Camera-type eye (tissue), 1 donor: ENCODE measurements around a stretch of chr1.

GRCh38 chr1:56523652-56523999, 55.7 kb downstream of the PLPP3 start:
- RAMPAGE, long total RNA, result no peak

GRCh38 chr1:56563424-56564046, 15.8 kb downstream of the PLPP3 start:
- RAMPAGE, long total RNA, result no peak

- RAMPAGE, long total RNA, result no peak
Measured at GRCh38 chr1:56577241-56577604, 2.1 kb downstream of the PLPP3 start.

GRCh38 chr1:56644496-56644920, 606 bp upstream of the PRKAA2 start:
- RAMPAGE, long total RNA, result no peak

- RAMPAGE, long total RNA, result no peak
Measured at GRCh38 chr1:56897579-56898635, 43.3 kb downstream of the C8A start.

DNA sequence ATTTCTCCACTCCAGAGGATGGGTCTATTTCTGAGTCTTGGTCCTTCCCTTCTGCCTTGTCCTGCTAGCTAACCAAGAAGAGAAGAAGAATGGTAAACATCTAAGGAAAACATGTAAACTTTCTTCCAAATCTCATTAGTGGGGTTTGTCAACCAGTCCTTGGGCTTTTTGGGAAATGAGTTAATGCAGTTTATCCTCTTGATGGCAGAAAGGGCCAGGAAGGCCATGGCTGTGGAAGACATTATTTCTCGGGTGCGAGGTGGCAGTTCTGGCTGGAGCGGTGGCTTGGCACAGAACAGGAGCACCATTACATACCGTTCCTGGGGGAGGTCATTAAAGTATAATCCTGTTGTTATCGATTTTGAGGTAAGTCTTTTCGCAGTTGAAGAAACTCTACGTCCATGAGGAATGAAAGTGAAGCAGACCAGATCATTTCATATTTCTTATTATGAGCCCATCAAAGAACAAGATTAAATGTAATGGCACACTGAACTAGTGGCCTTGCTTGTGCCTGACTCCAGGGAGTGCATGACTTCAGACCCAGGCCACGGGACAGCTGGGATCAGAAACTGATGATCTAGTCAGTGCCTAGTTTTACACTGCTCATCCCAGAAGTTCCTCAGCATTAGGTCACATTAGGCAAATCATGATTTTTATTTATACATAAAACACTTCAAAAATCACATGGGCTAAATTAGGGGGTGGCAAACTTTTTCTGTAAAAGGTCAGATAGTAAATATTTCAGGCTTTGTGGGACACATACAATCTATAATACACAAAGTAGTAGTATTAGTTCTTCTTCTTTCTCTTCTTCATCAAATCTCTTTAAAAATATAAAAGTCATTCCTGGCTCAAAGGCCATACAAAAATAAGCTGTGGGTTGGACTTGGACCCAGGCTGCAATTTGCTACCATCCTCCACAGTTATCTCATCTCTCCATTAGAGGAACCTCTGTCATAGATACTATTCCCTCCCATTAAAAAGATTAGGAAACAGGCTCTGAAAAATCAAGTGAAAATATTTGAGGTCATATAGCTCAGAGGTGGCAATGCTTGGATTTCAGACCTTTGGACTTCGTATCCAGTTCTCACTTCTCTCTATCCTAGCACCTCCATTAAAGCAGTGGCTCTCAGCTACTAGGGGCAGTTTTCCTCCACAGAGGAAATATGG, 53.5 kb downstream of the C8A start:
- RAMPAGE, long total RNA, result no peak

- RAMPAGE, long total RNA, result no peak
Measured at GRCh38 chr1:57090049-57090323, 124.2 kb upstream of the C8B start.

DNA sequence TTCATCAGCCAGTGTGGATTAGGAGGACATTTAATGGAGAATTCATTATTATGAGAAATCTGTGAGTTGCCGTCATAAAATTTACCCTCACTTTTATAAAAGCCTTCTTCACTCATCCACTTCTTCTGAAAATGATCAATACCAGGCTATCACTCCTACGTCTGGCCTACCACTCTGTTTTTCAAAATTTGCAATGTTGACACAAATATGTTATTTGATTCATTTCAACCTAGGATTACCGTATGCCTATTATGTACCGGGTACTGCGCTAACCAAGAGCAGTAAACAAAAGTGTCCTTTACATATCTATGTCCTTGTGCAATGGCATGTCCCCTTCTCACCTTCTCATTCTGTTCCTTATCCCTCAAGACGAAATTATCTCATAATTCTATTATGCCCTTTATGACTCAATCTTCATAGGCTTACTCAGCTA, 392.8 kb upstream of the DAB1 start:
- RAMPAGE, long total RNA, result no peak

- RAMPAGE, long total RNA, result no peak
Measured at GRCh38 chr1:58282565-58282944, 264.0 kb downstream of the OMA1 start.

GRCh38 chr1:58545634-58545776, 1.0 kb downstream of the OMA1 start:
- RAMPAGE, long total RNA, result no peak

- RAMPAGE, long total RNA, result no peak
Measured at GRCh38 chr1:58718157-58718550, 18.3 kb upstream of the MYSM1 start.

DNA sequence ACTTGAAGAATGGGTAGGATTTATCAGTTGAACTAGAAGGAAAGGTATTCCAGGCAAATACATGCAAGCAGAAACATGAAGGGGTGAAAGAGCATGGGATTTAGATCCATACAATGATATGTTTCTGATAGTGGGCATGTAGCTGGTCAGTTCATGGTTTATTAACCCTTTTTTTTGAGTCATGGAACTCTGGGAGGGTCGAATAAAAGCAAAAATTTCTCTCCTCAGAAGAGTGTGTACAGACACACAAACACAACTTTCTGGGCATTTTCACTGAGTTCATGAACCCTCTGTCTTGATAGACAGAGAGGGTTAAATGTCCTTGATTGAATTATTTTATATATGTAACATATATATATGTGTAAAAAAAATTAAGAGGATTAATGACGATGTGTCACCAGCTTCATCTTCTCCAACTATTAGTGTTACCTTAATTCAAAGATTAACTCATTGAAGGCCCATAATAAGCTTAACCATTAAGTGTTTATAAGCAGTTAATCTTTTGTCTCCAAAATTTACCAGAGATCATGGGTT, 4.7 kb downstream of the JUN start:
- RAMPAGE, long total RNA, result no peak

DNA sequence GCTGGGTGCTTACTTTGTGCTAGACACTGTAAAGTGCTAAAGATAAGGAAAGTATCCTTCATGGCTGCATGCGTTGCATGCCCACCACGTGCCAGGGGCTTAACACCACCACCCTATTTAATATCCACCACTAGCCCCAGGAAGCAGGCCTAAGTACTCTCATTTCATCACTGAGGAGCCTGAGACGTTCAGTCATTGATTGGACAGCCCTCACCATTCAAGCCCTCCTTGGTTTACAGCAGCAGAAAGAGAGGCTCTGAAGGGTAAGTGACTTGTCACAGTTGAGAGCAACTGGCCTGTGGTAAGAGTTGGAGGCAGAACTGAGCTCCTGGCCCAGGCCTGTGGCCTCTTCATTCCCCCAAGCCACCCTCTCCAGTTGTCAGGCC, 112.3 kb upstream of the JUN start:
- RAMPAGE, long total RNA, result no peak

- RAMPAGE, long total RNA, result no peak
Measured at GRCh38 chr1:58902790-58903138, 118.9 kb upstream of the JUN start.

GRCh38 chr1:58922158-58922746, 138.4 kb upstream of the JUN start:
- RAMPAGE, long total RNA, result no peak

- RAMPAGE, long total RNA, result no peak
Measured at GRCh38 chr1:59138369-59138950, 158.4 kb upstream of the FGGY start.

GRCh38 chr1:59360139-59360768, 63.4 kb downstream of the FGGY start:
- RAMPAGE, long total RNA, result no peak

DNA sequence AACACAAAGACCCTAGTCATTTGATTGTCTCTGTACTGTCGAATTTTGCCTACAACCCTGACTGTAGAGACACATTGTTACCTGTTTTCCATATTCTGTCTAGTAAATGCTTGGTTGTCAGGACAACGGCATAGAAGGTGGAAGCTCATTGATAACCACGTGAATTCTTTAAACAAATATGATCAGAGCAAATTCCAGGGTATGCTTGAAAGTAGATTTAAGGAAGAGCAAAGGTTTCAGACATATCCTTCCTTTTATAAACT, 203.0 kb downstream of the FGGY start:
- RAMPAGE, long total RNA, result no peak

DNA sequence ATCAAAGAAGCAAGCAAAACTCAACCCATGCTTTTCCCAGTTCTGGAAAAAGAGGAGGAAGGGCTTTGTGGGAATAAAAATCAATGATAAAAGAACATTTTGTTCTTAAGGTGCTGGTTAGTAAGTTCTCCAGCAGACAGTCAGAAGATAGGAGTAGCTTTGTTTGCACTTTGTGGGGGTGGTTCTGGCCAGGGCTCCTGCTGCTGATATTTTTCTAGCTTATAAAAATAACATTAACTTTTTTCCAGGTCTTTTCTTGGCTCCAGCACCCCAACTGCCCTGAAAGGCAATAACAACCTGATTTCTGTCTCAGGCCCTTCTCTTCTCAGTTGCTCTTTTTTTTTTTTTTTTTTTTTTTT, 220.0 kb downstream of the FGGY start:
- RAMPAGE, long total RNA, result no peak

DNA sequence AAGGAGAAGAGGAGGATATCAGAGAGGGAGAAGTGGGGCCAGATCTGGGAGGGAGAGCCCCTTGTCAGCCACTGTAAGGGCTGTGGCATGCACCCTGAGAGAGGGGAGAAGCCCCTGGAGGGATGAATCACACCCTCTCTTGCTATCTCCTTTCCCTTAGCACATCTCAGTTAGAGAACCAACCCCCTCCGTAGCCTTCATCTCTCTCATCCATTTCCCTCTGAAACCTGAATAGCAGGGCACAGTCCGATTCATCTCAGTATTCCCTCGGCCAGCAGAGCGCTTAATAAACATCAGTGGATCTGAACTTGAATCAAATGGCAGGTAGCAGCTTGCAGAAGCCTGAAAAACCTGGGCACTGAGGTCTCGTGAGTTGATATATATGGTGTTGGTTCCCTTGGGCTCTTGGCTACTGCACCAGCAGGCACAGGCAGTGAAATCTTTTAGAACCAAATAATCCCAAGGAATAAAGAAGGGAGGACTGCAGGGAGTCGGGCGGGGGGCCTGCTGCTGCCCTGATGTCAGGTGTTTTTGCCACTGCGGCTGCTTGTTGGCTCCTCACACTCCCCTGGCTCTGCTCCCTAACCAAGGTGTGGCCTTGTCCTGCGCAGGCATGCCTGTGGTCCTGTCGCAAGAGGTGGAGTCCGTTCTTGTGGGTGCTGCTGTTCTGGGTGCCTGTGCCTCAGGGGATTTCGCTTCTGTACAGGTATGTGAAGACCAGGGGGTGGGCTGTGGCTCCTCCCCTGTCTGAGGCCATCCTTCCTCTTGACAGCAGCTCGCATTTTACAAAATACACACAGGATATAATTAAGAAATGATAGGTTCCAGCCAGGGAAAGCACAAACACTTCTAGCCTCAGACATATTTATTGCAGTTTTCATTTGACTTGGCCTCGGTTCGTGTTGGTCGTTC, 141.1 kb upstream of the HOOK1 start:
- RAMPAGE, long total RNA, result no peak